ENCODE results near the gene TGOLN2.

GRCh38 chr2:84904580-84905081 lies 825 bp upstream of the TMSB10 start:
- PRO-cap = bidirectional peak, plus-strand start at chr2:84904982, minus-strand start at chr2:84904926

- PRO-cap = no peak
These were observed 12.8 kb upstream of the KCMF1 start for GRCh38 chr2:84957647-84959027.

GRCh38 chr2:84969391-84969993 lies 1.5 kb upstream of the KCMF1 start:
- PRO-cap = no peak

- PRO-cap = no peak
These were observed 70.1 kb downstream of the TGOLN2 start for GRCh38 chr2:85257541-85258159.

DNA sequence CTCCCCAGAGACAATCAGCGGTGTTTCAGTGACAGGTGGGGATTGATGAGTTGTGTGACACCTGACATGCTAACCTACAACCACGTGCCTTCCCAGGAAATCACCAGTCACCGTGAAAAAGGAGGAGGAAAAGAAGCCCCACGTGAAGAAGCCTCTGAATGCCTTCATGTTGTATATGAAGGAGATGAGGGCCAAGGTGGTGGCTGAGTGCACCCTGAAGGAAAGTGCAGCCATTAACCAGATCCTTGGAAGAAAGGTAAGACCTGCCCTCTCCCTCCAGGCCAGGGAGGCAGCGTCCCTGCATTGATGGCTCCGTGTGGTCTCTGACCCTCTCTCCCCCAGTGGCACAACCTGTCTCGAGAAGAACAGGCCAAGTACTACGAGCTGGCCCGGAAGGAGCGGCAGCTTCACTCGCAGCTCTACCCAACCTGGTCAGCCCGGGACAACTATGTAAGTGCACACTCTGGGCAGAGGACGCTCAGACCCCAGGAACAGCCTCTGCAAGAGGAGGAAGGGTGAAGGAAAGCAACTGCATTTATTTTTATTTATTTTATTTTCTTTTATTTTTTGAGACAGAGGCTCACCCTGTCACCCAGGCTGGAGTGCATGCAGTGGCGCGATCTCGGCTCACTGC lies 21.6 kb downstream of the TGOLN2 start:
- PRO-cap = no peak

DNA sequence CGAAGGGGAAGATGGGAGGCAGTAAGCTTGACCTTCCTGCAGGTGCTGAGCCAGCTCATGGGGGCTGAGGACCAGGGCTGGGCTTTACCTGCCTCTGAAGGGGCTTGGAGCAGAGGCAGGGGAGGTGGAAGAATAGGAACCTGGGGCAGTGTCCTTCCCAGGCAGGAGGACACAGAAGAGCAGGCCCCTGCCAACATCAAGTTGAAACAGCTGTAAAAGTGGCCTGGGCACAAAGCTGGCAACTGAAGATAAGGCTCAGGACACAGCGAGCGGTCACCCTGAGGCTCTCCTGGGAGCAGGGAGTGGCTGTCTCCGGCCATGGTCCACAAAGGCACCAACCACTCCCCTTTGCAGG lies 13.1 kb downstream of the TGOLN2 start:
- PRO-cap = no peak

DNA sequence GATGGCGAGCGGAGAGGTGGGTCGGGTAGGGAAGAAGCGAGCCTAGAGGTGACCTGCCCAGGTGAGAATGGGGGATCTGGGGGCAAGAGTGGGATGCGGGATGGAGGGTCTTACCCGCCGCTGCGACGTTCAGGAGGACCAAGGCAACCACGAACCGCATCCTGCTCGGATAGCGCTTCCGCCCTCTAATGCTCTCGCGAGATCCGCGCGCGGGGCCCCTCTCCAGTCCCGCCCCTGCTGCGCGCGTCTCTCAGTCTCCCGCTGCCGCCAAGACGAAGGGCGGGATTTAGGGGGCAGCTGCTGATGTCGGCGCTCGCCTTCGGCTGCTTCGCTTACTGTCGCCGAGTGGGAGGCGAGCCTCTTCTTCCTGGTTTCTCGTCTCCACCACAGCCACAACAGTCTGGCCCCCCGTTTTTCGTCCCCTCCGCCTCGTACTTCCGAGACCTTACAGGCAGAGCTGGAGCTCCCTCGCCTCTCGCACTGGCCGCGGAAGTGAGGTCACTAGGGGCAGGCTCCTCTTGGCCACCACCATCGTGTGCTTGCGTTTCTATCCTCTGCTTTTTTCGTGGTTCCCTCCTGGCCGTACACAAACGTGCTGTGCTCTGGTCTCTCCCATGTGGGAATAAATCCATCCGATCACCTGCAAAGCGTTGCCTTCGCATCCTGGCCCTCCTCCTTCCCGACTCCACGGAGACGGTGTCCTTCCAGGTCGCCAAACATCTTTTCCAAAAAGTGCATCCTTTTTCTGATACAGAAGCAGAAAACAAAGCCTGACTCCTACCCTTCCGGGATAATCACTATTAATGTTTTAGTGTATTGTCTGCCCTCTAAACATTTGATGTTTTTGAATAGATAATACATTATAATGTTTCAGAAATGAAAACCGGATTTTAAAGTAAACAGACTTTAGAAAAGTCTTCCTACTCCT lies at the start of gene TGOLN2:
TGOLN2 (minus strand) TSS at position 187 of the 928 bp plus-strand sequence.
- PRO-cap = bidirectional peak, plus-strand start at position 270 of the sequence, minus-strand start at position 187 of the sequence; bidirectional peak, plus-strand start at position 557 of the sequence, minus-strand start at position 447 of the sequence

DNA sequence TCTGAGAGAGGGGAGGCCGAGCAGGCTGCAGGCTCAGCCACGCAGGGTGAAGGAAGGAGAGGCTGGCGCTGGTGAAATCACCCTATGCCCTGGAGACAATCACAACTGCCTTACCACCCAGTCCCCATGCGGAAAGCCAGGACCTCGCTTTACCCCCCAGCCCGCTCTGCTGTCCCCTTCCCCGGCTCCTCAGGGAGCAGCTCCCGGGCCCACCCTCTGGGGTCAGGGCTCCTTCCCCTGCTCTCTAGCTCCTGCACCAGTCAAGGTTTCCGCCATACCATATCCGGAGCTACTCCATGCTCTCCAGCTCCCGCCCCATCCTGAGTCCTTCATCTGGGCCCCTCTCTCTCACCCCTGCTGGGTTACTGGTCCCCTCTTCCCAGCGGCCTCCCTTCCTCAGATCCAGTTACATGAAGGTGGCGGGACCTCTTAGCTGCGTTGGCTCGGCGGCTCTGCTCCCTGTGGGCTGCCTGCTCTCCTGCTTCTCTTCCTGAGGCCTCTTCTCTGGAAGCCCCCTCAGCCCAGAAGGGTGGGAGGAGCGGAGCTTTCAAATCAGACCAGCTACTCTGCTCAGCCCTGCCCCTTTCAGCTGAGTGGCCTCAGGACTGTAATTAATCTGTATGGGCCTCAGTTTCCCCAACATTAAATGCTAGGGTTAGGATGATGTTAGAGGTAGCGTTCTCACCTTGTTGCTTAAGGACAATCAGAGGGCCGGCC lies 9.0 kb downstream of the RETSAT start:
- PRO-cap = no peak

- PRO-cap = no peak
These were observed 492 bp downstream of the RETSAT start for GRCh38 chr2:85353762-85354309.

- PRO-cap = no peak
These were observed 2.3 kb downstream of the ELMOD3 start for GRCh38 chr2:85356840-85357356.

DNA sequence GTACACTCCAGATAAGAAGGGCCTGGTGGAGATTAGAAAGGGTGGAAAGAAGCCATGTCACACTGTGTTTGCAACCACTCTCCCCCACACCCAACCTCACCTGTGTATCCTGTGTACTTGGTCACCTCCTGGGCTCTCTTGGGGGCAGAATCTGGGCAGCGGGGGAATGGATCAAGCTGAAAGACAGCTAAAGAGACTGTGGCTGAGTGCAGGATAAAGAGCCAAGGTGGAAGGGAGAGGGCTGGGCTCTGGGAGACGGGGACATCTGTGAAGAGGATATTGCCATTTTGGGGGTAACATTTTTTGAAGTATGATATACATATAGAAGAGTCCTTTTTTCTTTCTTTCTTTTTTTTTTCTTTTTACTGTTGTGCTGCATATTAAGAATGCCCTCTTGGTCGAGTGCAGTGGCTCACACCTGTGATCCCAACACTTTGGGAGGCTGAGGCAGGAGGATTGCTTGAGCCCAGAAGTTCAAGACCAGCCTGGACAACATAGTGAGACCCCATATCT lies 3.4 kb downstream of the SH2D6 start:
- PRO-cap = no peak

- PRO-cap = no peak
These were observed 14.5 kb upstream of the MAT2A start for GRCh38 chr2:85524201-85525220.

GRCh38 chr2:85546644-85547633 lies 8.0 kb downstream of the MAT2A start:
- PRO-cap = no peak

DNA sequence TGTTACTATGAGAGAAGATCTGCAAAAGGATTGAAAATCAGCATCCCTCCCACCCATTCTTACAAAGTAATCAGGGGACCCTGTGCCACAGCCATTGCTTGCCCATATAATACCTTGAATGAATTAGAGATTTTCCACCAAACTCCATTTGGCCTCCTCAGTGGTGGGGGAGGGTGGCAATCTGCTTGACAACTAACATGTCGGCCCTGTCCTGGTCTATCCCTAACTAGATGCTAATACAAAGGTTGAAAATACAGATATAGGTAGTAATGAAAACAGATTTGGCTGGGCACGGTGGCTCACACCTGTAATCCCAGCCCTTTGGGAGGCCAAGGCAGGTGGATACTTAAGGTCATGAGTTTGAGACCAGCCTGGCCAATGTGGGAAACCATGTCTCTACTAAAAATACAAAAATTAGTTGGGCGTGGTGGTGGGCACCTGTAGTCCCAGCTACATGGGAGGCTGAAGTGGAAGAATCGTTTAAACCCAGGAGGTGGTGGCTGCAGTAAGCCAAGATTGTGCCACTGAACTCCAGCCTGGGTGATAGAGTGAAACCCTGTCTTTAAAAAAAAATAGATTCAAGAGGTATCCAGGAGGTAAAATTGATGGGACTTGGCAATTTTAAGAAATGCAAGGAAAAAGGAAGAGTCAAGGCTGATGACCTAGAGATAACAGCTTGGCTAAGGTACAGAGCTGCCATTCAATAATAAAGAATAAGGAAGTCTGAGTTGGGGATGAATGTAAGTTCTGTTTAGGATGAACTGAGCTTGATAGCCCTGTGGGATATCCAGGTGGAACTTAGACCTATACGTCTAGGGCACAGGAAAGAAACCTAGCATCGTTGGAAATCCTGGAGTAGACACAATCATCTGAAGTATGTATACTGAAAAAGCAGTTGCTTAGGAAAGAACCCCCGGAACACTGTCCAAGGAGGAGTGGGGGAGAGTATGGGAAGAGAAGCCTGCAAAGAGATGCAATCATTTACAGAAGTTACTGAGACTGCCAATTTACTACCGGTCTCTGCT lies 9.0 kb downstream of the MAT2A start:
- PRO-cap = no peak

DNA sequence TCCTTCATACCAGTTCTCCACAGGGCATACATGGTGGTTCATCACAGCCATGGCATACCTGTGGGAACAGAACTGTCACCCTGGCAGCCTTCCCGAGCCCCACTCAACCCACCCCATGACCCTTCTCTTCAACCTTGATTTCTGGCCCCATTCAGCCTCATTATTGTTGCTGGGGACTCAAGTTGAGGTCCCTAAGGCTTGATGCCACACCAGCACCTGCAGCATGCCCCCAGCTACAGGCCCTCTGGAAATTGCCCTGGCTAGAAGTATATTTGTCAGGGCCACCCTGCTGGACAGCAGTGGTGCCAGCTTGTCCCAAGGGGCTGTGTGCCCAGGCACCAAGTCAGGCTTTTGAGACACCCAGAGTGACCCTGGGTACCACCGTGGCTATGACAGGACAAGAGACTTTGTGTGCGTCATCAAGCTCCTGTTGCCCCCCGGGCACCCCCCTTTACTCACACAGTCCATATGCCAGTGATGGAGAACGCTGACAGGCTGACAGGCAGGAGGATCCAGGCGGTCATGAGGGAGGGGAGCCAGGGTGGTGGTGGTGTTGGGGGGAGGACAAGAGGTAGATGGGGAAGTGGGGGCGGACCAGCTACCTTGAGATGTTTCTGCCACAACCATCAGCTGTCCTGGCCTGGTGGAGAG lies 948 bp downstream of the TMEM150A start:
- PRO-cap = no peak

DNA sequence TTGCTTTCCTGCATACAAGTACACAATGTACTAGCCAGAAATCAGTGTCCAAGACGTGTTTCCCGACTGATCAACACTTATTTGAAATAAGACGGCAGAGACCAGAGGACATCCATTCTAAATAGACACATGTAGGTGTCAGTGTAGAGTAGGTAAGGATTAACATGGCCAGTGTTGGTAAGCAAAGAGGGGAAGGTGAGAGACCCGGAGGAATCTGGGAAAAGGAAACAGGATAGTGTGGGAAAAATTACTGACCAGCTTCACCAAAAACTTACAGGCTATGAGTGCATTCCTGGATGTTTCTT lies 723 bp upstream of the TMEM150A start:
- PRO-cap = no peak

- PRO-cap = no peak
These were observed 3.4 kb upstream of the TMEM150A start for GRCh38 chr2:85605441-85606688.

GRCh38 chr2:85684891-85685257 lies 9.3 kb upstream of the GNLY start:
- PRO-cap = no peak

- PRO-cap = bidirectional peak, plus-strand start at chr2:85709877, minus-strand start at chr2:85709582
These were observed 15.2 kb downstream of the GNLY start for GRCh38 chr2:85709353-85709741.

DNA sequence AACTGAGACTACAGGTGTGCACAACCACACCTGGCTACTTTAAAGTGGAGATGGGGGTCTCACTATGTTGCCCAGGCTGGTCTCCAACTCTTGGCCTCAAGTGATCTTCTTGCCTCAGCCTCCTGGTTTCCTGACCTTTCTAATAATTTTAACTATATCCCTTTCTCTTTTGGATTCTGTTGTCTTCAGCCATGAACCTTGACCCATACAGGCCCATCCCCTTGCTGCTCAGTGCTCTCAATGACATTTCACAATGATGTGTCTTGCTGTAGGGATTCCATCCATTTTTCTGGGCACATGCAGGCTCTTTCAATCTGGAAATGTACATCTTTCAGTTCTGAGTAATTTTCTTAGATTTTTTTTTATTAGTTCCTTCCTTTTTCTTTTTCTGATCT lies 29.8 kb downstream of the GNLY start:
- PRO-cap = no peak

Data from left ventricle myocardium (tissue), 1 donor.